Glomerular endothelial cell (primary cell): ENCODE data around the gene TARS2.

DNA sequence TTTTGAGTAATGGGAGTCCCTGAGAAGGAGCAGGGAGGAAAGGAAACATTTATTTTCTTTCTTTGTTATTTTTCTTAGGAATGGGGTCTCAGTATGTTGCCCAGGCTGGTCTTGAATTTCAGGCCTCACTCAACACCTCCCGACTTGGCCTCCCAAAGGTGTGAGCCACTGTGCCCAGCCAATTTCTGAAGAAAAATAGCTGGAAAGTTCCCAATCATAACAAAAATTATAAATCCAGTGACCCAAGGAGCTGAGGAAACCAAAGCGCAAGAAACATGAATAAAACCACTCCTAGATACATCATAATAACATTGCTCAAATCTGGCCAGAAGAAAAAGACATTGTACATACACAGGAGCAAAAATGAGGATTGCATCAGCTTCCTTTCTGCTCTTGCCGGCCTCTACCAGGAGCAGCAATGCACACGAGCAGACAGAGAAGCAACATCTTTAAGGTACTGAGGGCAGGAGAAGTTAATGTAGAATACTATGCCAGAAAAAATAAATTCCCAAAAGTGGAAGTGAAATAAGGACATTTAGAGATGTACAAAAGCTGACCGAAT lies 126.9 kb upstream of the NBPF11 start:
- RAMPAGE, long total RNA = no peak

GRCh38 chr1:148428151-148428670 lies 54.9 kb downstream of the PPIAL4G start:
- RAMPAGE, long total RNA = no peak

GRCh38 chr1:148534521-148535282 lies 51.6 kb upstream of the PPIAL4G start:
- RAMPAGE, long total RNA = no peak

DNA sequence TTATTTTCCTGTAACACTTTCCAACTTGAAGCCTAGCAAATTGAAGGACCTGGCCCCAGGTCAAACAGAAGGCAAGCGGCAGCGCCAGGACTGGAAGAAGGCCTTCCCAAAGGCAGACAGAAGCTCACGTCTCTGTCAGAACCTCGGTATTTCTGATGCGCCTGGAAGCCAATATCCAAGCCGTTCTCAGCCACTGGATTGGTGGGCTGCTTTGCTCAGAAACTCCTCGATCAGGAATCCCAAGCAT lies 25.2 kb upstream of the NBPF9 start:
- RAMPAGE, long total RNA = no peak

GRCh38 chr1:149631497-149631813 lies 47.8 kb downstream of the PPIAL4C start:
- RAMPAGE, long total RNA = no peak

- RAMPAGE, long total RNA = no peak
These were observed 50.0 kb downstream of the PPIAL4C start for GRCh38 chr1:149633536-149634204.

DNA sequence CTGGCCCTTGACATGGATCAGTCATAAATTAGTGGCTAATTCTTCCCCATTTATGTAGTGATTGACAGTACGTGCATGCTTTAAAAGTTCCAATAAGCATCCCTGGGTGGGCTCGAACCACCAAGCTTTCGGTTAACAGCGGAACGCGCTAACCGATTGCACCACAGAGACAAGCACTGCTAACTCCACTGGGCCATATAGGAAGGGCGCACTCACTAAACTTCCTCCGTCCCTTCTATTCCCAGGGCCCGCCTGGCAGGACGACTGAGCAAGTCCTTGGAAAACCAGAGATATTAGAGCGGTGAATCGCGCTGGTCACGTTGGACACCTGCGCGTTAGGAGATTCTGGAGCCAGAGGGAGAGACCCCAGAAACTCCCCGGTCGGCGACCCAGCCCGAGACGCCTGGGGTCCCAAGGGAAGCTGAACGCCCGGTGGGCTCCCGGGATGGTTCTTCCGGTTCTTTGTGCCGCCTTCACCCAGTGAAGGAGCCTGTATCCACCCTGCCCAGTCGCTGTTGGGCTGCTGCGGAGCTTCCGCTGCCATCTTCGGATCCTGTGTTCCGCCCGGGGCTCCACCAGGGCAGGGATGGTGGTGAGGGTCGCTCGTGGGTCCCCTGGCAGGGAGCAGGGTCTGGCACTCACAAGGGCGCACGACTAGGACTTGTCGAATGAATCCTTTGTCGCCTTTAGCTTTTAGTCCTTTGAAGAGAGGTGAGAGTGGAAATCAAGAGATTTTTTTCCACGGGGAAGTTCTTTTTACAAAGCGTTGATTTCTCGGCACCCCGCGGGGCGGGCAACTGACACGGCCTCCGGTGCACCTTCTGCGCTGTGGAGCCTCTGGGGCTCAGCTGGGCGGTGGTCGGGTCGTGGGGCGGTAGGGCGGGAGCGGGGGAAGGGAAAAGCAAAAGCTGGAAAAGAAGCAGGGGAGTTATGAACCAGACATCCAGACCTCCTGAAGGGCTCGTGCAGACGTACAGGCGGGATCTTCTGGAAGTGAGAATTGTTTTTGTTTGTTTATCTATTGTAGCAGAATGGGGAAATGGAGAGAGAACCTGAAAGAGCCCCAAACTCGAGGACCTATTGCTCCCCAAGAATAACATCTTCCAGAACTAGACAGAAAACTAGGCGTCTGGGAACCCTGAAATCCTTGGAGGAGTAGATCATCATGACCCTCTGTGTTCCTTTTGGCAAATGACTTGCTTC lies 63.1 kb downstream of the PPIAL4C start:
- RAMPAGE, long total RNA = no peak

GRCh38 chr1:149708305-149708967 lies 74.1 kb upstream of the FCGR1A start:
- RAMPAGE, long total RNA = no peak

GRCh38 chr1:149792953-149793462 lies 10.5 kb downstream of the FCGR1A start:
- RAMPAGE, long total RNA = no peak

- RAMPAGE, long total RNA = no peak
These were observed 4.4 kb downstream of the BOLA1 start for GRCh38 chr1:149903559-149904421.

DNA sequence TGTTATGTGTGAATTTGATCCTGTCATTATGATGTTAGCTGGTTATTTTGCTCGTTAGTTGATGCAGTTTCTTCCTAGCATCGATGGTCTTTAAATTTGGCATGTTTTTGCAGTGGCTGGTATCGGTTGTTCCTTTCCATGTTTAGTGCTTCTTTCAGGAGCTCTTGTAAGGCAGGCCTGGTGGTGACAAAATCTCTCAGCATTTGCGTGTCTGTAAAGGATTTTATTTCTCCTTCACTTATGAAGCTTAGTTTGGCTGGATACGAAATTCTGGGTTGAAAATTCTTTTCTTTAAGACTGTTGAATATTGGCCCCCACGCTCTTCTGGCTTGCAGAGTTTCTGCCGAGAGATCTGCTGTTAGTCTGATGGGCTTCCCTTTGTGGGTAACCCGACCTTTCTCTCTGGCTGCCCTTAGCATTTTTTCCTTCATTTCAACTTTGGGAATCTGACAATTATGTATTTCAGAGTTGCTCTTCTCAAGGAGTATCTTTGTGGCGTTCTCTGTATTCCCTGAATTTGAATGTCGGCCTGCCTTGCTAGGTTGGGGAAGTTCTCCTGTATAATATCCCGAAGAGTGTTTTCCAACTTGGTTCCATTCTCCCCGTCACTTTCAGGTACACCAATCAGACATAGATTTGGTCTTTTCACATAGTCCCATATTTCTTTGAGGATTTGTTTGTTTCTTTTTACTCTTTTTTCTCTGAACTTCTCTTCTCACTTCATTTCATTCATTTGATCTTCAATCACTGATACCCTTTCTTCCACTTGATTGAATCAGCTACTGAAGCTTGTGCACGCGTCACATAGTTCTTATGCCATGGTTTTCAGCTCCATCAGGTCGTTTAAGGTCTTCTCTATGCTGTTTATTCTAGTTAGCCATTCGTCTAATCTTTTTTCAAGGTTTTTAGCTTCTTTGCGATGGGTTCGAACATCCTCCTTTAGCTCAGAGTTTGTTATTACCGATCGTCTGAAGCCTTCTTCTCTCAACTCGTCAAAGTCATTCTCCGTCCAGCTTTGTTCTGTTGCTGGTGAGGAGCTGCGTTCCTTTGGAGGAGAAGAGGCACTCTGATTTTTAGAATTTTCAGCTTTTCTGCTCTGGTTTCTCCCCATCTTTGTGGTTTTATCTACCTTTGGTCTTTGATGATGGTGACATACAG lies 19.8 kb upstream of the MTMR11 start:
- RAMPAGE, long total RNA = no peak

DNA sequence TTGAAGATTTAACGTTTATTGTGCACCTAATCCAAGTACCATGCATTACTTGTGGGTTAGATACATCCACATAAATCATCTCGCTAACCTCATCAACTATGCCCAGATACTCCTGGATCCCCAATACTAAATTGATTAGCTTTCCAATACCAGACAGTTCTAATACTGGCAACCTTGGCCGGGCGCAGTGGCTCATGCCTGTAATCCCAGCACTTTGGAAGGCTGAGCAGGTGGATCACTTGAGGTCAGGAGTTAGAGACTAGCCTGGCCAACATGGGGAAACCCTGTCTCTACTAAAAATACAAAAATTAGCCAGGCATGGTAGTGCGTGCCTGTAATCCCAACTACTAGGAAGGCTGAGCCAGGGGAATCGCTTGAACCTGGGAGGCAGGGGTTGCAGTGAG lies 15.4 kb downstream of the OTUD7B start:
- RAMPAGE, long total RNA = no peak

DNA sequence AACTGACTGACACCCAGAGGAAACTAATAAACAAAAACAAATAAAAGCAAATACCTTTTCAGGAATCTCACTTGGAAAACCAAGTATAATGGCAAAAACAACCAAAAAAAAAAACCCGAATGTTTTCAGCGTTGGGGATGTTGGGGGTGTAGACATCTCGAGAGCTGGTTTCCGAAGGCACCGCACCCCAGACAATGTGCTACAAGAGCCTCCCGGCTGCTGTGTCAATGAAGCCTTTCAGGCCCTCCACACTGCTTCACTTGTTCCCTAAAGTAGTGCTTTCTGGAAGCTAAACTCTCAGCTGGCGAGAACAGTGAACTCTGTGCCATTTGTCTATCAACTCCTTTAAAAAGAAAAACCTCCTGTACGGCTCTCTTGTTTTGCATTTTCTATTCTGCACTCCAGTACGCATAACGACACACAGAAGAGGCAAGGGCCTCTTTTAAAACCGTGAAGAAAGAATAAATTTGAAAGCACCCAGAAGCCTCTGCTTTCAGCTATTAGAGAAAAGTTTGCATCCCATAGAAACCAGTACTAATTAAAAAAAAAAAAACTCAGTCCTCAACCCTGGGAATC lies 32.6 kb downstream of the PLEKHO1 start:
- RAMPAGE, long total RNA = no peak

GRCh38 chr1:150228847-150229279 lies 7.0 kb downstream of the ANP32E start:
- RAMPAGE, long total RNA = no peak

DNA sequence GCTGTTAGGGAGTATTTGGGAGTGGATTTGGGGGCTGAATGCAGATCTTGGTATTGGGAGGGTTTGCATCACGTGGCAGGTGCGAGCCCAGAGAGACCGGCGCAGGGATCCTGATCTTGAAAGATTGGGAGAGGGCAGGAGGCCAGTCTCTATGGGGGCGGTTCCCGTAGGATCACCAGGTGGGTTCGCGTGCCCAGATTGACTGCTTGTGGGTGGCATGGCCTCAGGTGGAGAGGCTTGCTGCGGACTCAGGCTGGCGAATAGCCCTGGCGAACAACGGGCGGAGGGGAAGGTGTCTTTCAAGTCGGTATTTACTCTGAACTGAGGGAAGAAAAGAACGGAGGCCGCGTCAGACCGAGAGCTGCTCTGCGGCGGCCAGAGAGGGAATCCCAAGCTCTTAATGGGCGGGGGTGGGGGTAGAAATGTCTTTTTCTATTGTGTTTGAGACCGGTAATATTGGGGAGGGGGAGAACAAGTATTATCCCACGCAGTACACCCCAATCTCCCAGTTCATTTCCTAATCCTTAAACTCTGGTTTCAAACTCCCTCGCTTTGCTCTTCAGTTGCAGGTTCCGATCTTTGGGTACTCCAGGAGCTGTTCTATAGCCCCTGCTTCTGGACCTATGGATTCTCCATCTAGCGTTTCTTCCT lies 416 bp downstream of the CIART start:
- RAMPAGE, long total RNA = no peak

DNA sequence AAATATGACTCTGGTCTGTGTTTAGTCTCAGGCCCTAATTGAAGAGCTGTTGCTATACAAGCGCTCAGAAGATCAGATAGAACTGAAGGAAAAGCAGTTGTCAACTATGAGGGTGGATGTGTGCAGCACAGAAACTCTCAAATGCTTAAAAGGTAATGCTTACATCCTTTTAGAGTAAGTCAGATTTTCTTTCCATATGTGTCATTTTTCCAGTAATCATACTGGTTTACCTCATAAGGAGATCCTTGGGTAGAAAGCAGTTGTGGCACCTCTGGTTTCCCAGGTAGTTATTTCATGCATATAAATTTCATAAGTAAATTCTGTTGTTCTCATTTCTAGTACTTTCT lies 43.0 kb upstream of the TARS2 start:
- RAMPAGE, long total RNA = no peak

- RAMPAGE, long total RNA = no peak
These were observed at the start of gene TARS2 for GRCh38 chr1:150486822-150487773. Gene TARS2 (plus strand): TSS chr1:150487419.

DNA sequence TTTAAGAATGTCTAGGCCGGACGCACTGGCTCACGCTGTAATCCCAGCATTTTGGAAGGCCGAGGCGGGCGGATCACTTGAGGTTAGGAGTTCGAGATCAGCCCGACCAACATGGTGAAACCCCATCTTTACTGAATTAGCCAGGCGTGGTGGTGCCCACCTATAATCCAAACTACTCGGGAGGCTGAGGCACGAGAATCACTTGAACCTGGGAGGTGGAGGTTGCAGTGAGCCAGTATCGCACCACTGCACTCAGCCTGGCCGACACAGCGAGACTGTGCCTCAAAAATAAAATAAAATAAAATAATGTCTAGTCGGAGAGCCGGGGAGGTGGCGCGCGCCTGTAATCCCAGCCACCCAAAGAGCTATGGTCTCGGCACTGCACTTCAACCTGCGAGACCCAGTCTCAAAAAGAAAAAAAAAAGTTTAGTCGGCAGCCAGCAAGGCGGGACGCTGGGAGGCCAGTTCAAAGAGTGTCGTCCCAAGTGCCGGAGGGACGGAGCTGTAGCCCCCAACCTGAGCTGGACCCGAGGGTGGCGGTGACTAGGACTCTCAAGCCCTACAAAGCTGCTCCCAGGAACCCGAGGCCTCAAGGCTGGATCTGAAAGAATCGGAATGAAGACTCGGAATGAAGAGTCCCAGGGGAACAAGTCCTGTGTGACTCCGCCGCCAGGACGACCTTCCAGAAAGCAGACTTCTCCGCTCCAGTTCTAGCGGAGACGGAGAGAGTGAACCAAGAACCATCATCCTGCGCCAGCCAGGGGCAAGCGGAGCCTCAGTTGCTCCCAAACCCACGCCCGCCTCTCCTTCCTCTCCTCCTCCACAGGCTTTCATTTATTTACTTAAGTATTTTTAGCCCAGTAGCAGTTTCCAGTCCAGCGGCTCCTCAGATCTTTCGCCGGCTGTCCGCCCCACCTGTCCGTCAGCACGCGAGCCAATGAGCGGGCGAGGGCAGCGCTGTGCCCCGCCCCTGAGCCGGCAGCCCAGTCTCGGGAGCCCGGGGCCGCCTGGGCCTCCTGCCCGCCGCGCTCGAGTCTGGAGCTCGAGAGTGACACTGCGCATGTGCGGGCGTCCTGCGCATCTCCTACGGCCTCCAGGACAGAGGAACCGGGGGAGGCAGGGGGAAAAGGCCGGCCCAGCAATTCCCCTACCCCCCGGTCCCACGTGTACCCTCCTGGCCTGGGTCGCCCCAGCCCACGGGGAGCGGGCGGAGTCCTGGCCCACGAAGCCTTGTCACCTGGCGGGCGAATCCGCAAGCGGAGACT lies 7.2 kb downstream of the ECM1 start:
- RAMPAGE, long total RNA = no peak

- RAMPAGE, long total RNA = no peak
These were observed 3.7 kb upstream of the ADAMTSL4 start for GRCh38 chr1:150545180-150546225.

- RAMPAGE, long total RNA = no peak
These were observed 2.9 kb downstream of the ADAMTSL4 start for GRCh38 chr1:150551624-150552999.